Type B pancreatic cell (in vitro differentiated cells): ENCODE measurements around a stretch of chr12.

GRCh38 chr12:132604064-132604914, 6.1 kb downstream of the LRCOL1 start:
- PRO-cap: no peak

DNA sequence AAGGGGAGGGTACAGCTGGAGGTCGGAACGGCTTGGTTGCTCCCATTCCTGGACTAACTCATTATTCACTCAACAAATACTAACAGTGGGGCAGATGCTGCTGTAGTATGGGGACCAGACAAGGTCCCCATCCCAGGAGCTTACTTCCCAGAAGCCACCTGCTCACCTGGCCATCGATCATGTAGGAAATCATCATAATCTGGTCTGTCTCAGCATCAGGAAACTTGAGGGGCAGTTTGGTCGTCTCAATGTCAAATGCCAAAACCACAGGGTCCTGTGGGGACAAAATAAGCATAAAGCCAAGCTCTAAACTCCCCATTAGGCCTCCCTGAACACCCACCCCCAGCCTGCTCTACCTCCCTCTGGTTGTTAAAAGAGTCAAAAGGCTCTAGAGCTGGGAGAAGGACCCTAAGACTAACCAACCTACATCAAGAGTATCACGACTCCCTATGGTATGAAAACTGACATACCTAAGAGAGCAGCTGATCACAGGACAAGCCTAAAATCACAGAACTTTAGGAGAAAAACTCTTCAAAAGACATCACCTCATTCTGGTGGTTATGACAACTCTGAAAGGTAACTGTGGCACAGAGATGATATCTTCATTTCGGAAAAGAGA, 10.7 kb downstream of the POLE start:
- PRO-cap: no peak

- PRO-cap: bidirectional peak, plus-strand start at chr12:132762209, minus-strand start at chr12:132761832; unidirectional peak, minus-strand start at chr12:132762459
Observed at GRCh38 chr12:132761985-132762731, 526 bp upstream of the ANKLE2 start.

DNA sequence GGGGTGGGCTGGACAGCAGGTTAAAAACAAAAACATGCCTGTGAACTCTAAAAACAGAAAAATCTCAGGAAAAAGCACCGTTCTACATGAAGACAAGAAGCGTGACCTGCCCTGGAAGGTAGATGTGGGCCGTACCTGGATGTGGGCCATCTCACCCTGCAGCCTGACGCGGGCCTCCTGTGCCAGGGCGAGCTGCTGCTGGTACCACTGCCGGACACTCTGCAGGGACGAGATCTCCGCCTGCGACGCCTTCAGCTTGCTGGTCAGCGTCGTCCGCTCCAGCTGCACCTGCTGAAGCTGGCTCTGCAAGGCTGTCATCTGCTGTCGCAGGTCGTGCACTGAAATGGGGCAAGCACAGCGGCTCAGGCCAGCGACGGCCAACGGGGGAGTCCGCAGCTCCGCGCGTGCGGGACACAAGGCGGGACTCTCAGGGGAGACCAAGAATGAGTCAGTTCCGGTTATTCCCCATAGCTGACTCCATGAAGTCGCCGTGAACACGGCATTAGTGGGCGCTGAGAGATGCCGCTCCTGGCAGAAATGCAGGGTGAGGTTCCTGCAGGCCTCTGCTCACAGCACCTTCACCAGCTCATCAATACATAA, 26.9 kb downstream of the GOLGA3 start:
- PRO-cap: no peak

GRCh38 chr12:132823947-132824945, 4.4 kb downstream of the GOLGA3 start:
- PRO-cap: no peak

DNA sequence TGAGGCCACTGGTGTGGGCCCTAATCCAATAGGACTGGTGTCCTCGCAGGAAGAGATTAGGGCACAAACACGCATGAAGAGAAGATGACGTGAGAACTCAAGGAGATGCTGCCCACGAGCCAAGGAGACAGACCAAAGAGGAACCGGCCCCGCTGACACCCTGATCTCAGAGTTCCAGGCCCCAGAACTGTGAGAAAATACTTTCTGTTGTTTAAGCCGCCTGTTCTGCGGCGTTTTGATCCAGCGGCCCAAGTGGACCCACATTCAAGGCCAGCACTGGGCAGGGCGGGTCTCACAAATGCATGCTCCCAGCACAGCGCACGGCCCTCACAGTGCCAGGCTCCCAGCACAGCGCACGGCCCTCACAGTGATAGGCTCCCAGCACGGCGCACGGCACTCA, 6.8 kb upstream of the GOLGA3 start:
- PRO-cap: no peak

- PRO-cap: no peak
Observed at GRCh38 chr12:132888796-132889540, 1.6 kb upstream of the CHFR start.

DNA sequence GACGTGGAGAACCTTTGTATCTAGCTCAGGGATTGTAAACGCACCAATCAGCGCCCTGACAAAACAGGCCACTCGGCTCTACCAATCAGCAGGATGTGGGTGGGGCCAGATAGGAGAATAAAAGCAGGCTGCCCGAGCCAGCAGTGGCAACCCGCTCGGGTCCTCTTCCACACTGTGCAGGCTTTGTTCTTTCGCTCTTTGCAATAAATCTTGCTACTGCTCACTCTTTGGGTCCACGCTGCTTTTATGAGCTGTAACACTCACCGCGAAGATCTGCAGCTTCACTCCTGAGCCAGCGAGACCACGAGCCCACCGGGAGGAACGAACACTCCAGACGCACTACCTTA, 16.6 kb downstream of the ZNF605 start:
- PRO-cap: no peak

DNA sequence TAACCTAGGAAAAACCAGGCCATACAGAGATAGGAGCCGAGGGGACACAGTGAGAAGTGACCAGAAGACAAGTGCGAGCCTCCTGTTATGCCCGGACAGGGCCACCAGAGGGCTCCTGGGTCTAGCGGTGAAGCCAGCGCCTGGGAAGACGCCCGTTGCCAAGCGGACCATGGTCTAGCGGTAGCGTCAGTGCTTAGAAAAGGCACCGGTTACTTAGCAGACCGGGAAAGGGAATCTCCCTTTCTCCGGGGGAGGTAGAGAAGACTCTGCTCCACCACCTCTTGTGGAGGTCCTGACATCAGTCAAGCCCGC, 9.2 kb upstream of the ZNF26 start:
- PRO-cap: no peak